Uterus (tissue), 7 donors: ENCODE measurements around the genes TCFL5, SLC17A9, BHLHE23 and STMN3.

GRCh38 chr20:62803877-62804316 is 738 bp upstream of the OGFR start:
- PRO-cap, 4 experiments = no peak in any of the 4 experiments
- RAMPAGE, long total RNA, 2 experiments = no peak in any of the 2 experiments
- RRBS = no CpG with 5 or more reads among the region's 12 CpGs

DNA sequence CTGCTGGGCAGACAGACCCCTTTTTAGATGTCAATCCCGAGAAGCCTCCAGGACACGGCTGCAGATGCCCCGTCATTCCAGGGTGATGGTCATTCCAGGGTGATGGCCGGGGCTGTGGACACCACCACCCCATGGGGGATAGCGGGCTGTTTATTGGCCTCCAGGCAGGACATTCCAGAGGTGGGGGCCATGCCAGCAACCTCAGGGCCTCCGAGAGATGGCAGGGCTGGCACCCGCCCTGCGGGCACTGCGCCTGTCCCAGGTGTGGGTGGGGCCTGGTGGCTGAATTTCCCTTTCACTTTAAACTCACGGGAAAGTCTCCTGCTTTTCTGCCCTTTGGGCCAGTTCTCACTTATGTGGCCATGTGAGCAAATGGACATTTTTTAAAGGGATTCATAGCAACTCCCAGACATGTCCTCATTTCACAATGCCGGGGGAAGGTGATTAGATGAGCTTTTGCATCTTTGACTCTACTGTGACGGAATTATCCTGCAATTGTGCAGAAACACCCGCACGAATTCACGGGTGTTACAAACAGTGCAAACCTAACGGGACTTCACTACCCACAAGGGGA is 14.6 kb downstream of the COL9A3 start:
- PRO-cap, 4 experiments = no peak in any of the 4 experiments
- RAMPAGE, long total RNA, 2 experiments = no peak in any of the 2 experiments
- RRBS = no CpG with 5 or more reads among the region's 16 CpGs

GRCh38 chr20:62852679-62853196 is 8.9 kb downstream of the TCFL5 start:
- PRO-cap, 4 experiments = no peak in any of the 4 experiments
- RAMPAGE, long total RNA, 2 experiments = no peak in any of the 2 experiments
- RRBS = 83% methylated on average over 7 of the region's 18 CpGs

DNA sequence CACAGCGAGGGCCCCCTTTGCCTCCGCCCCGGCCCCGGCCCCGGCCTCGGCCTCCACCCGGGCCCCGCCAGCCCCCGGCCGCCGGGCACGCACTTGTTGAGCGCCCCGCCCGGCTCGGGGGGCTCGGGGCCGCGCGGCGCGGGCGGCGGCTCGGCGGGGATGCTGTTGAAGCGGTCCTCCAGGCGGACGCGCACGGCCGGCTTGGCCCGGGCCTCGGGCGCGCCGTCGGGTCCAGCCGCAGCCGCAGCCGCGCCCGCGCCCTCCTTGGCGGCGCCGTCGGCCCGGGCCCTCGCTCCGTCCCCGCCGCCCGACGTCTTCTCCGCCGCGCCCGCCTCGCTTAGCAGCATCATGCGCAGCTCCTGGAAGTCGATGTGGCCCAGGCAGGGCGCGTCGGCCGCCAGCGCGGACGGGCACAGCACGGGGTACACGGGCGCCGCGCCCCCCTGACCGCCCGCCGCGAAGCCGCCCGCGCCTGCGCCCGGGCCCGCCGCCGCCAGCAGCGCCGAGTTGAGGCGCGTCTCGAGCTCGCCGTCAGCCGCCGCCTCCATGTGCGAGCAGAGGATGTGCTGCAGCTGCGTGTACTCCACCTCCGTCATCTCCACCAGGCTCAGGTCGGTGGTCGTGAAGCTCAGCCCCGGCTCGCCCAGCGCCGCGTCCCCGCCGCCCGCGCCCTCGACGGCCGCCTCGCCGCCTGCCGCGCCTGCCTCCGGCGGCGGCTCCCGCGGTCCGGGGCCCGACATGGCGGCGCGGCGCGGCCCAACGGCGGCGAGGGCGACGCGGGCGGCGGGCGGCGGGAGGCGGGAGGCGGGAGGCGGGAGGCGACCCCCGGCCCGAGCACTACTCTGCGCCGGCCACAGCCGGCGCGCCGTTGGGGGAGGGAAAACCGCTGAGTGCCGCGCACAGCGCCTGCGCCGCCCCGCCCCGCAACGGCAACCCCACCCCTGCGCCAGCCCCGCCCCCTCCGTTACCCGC is at the start of gene TCFL5:
Gene TCFL5, minus strand, starts transcription at position 892 of the 972 bp plus-strand sequence.
- PRO-cap, 4 experiments = peak in 4 of 4 experiments; most common plus-strand start position 483 of the sequence (in 1); most common minus-strand start position 892 of the sequence (in 3)
- RAMPAGE, long total RNA, 2 experiments = no peak in any of the 2 experiments
- RRBS = 2% methylated on average over 59 of the region's 163 CpGs

GRCh38 chr20:62878100-62878606 is 16.5 kb upstream of the TCFL5 start:
- PRO-cap, 4 experiments = no peak in any of the 4 experiments
- RAMPAGE, long total RNA, 2 experiments = no peak in any of the 2 experiments
- RRBS = no CpG with 5 or more reads among the region's 9 CpGs

- PRO-cap, 4 experiments = peak in 4 of 4 experiments; most common plus-strand start chr20:62952701 (in 2); most common minus-strand start chr20:62952593 (in 4)
- RAMPAGE, long total RNA, 2 experiments = start-site peak on the plus strand in 1 of 2 experiments, at chr20:62952664-62952766 at its widest, 30 reads per replicate
- RRBS = 4% methylated on average over 6 of the region's 41 CpGs
Measured at GRCh38 chr20:62952296-62953172, at the start of gene SLC17A9. SLC17A9 (plus strand) TSS chr20:62952709.

DNA sequence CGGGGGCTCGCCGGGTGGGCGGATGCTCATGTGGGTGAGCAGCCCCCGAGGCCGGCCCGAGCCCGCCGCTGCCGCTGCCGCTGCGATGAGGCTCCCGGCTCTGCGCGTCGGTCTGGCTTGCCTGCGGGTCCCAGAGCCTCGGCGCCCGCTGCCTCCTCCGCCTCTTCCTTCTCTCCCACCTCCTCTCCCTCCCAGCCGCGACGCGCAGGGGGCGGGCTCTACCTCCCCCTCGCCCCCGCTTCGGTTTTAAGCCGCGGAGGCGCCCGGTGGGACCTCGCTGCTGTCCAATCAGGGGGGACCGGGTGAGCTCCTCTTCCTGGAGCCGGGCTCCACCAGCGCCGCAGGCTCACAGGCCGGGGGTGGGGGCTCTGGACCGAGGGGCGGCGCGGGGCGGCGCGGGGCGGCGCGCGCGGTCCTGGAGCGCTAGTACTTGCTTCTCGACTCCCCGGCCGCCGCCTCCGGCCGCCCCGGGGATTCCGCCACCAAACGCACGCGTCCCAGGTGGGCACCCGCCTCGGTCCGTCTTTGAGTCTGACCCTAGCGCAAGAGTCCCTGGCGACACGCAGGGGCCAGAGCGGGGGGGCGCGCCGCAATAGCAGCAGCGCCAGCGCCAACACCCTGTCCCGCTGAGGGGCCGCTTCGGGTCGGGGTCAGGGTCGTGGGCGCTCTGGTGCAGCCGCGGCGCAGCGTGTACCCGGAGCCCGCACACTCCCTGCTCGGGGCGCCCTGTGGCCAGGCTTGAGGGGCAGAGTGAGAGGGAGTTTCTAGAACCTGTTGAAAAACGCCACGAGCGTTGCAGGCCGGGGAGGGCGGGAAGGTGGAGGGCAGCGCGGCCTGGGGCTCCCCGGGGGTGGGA is at the start of gene BHLHE23:
Gene BHLHE23, minus strand, starts transcription at position 220 of the 856 bp plus-strand sequence.
- PRO-cap, 4 experiments = peak in 1 of 4 experiments; most common minus-strand start position 114 of the sequence (in 1)
- RAMPAGE, long total RNA, 2 experiments = no peak in any of the 2 experiments
- RRBS = 3% methylated on average over 33 of the region's 97 CpGs

DNA sequence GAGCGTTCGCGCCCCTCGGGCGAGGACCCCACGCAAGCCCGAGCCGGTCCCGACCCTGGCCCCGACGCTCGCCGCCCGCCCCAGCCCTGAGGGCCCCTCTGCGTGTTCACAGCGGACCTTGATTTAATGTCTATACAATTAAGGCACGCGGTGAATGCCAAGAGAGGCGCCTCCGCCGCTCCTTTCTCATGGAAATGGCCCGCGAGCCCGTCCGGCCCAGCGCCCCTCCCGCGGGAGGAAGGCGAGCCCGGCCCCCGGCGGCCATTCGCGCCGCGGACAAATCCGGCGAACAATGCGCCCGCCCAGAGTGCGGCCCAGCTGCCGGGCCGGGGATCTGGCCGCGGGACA is 37.5 kb downstream of the YTHDF1 start:
- PRO-cap, 4 experiments = no peak in any of the 4 experiments
- RAMPAGE, long total RNA, 2 experiments = no peak in any of the 2 experiments
- RRBS = 4% methylated on average over 15 of the region's 45 CpGs

DNA sequence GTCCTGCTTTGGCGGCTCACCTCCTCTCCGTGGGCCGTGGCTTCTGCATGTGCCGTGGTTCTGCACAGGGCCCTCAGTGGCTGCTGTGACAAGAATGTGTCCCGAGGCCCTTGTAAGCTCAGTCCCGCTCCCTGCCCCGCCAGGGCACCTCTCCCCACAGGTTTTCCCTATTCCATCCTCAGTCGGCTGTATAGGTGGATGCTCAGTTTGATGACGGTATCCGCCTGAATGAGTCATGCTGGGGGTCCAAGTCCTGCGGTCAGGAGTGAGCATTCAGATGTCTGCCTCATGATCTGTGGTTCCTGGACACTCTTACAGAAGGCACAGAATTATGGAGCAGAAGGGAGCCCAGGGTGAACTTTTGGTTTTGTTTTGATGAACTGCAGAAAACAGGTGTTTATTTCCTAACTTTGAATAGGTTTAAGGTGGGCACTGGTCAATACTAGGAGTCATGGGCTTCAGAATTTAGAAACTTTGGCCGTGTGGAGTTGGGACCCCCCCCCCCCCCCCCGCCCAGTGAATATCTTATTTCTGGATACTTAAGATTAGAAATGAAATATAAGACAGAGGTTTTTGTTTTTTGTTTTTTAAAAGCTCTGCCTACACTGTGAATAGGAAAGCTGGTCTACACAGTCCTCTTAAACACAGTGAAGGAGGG is 1.3 kb downstream of the ARFGAP1 start:
- PRO-cap, 4 experiments = peak in 1 of 4 experiments; most common plus-strand start position 305 of the sequence (in 1); most common minus-strand start position 188 of the sequence (in 1)
- RAMPAGE, long total RNA, 2 experiments = no peak in any of the 2 experiments
- RRBS = no CpG with 5 or more reads among the region's 13 CpGs

- PRO-cap, 4 experiments = no peak in any of the 4 experiments
- RAMPAGE, long total RNA, 2 experiments = no peak in any of the 2 experiments
- RRBS = 3% methylated on average over 4 of the region's 17 CpGs
Measured at GRCh38 chr20:63352312-63352760, 8.8 kb downstream of the CHRNA4 start.

DNA sequence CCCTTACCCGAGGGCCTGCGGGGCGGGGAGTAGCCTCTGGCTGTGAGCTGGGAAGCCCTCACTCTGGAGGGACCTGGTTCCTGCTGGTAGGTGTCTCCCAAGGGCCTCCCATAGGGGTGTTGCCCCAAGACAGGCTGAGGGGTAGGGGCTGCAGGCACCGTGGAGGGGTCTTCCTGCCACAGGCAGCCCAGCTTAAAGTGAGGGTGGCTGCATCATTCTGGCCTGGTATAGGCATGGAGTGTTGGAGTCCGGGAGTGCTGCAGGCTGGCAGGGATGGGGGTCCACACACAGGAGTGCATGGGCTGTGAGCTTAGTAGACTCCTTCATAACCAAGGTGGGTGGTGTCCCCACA is 1.9 kb downstream of the PPDPF start:
- PRO-cap, 4 experiments = no peak in any of the 4 experiments
- RAMPAGE, long total RNA, 2 experiments = no peak in any of the 2 experiments
- RRBS = no CpG with 5 or more reads among the region's 5 CpGs

DNA sequence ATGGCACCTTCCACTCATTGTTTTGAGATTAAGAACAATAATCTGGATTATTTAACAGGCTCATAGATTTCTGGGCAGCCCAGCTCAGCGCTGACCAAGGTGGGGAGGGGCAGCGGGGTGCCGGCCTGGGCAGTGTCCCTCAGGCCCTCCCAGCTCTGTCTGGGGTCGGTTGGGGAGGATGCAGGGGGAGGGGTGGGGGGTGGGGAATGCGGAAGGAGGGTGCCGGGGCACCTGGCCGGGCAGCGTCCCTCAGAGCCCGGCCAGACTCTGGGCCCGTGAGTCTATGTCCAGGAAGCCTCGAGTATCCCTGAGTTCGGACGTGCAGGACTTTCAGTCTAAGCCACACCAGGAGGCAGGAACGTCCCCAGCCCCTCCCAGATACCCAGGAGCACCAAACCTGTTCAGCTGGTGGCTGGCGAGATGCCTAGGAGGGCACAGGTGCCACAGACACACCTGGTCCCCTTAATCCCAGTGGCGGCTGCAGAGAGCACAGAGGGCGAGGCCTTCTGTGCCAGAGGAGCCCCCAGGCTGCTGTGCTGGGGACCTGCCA is 1.4 kb upstream of the PTK6 start:
- PRO-cap, 4 experiments = peak in 1 of 4 experiments; most common plus-strand start position 471 of the sequence (in 1); most common minus-strand start position 309 of the sequence (in 1)
- RAMPAGE, long total RNA, 2 experiments = no peak in any of the 2 experiments
- RRBS = no CpG with 5 or more reads among the region's 17 CpGs

GRCh38 chr20:63568382-63568932 is 5.6 kb downstream of the HELZ2 start:
- PRO-cap, 4 experiments = no peak in any of the 4 experiments
- RAMPAGE, long total RNA, 2 experiments = start-site peak on the minus strand in 1 of 2 experiments, at chr20:63568765-63568821 at its widest, 5 reads per replicate
- RRBS = 67% methylated on average over 5 of the region's 31 CpGs

- PRO-cap, 4 experiments = no peak in any of the 4 experiments
- RAMPAGE, long total RNA, 2 experiments = no peak in any of the 2 experiments
- RRBS = no CpG with 5 or more reads among the region's 12 CpGs
Measured at GRCh38 chr20:63624344-63624768, 2.5 kb downstream of the GMEB2 start.

GRCh38 chr20:63653120-63654338 is at the start of gene STMN3:
STMN3 (minus strand) TSS chr20:63653424.
- PRO-cap, 4 experiments = peak in 4 of 4 experiments; most common plus-strand start chr20:63653616 (in 2); most common minus-strand start chr20:63653424 (in 4)
- RAMPAGE, long total RNA, 2 experiments = no peak in any of the 2 experiments
- RRBS = 1% methylated on average over 30 of the region's 69 CpGs

GRCh38 chr20:63688953-63689210 is 7.6 kb upstream of the TNFRSF6B start:
- PRO-cap, 4 experiments = no peak in any of the 4 experiments
- RAMPAGE, long total RNA, 2 experiments = no peak in any of the 2 experiments
- RRBS = 90% methylated on average over 1 of the region's 6 CpGs

- PRO-cap, 4 experiments = no peak in any of the 4 experiments
- RAMPAGE, long total RNA, 2 experiments = no peak in any of the 2 experiments
- RRBS = 47% methylated on average over 3 of the region's 16 CpGs
Measured at GRCh38 chr20:63690684-63691136, 5.7 kb upstream of the TNFRSF6B start.

GRCh38 chr20:63691207-63691879 is 5.1 kb upstream of the TNFRSF6B start:
- PRO-cap, 4 experiments = no peak in any of the 4 experiments
- RAMPAGE, long total RNA, 2 experiments = no peak in any of the 2 experiments
- RRBS = 46% methylated on average over 3 of the region's 19 CpGs

DNA sequence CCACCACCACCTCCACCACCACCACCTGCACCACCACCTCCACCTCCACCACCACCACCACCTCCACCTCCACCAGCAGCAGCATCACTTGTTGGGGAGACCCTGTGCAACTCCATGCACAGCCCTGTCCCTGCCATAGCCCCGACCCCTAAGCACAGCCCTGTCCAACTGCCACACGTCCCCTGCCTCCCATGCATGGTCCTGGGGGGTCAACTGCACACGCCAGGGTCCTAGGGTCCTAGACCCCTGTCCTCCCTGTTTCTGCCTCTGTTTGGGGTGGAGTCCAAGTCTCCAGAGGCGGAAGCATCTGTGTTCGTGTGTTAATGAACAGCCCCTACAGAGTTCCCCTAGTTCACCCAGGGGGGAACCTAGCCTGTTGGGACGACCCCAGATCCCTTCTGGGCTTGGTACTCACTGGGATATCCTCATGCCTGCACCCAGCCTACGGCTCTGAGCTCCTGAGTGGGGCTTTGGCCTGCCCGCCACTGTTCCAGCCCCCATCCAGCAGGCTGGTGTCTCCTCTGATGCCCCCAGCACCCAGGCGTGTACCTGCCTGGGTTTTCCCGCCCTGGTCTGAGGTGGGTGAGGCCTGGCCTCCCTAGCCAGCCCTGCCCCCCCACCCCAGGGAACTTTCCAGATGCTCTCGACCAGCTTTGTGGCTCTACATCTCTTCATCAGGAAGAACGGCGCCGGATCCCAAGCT is 2.6 kb upstream of the TNFRSF6B start:
- PRO-cap, 4 experiments = no peak in any of the 4 experiments
- RAMPAGE, long total RNA, 2 experiments = no peak in any of the 2 experiments
- RRBS = no CpG with 5 or more reads among the region's 14 CpGs

DNA sequence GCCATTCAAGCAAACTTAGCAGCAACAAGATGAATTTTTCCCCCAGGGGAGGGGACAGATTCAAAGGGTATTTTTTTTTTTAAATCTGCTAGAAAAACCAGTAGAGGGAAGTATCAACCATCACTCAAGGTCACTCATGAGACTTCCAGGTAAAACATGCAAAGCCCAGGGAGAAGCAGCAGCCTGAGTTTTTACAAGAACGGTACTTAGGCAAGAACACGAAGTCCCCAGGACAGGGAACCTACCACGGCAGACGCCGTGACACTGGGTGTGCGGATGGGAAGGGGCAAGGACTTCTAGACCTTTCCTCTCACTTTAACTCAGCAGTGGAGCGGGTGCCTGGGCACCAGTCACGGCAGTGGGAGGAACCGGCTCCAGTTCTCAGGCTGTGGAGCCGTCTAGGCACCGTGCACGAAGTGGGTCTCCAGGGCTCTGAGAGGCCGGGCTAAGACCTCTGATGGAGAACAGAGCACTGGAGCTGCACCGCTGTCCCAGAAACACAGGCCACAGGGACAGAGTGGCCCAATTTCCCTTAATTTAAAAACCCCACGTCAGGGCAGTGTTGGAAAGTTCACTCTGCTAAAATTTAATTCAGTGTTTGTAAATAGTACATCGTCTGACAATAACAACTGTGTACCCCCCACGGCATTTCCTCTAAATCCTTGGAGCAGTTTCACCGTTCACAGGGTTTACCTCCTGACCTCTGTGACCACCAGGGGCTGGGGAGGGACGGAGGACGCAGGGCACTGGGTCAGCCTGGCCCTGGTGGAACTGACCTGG is 2.4 kb downstream of the ZBTB46 start:
- PRO-cap, 4 experiments = peak in 3 of 4 experiments; most common plus-strand start position 346 of the sequence (in 3)
- RAMPAGE, long total RNA, 2 experiments = no peak in any of the 2 experiments
- RRBS = 18% methylated on average over 4 of the region's 20 CpGs